ENCODE results near the genes TFPI2 and PON1.

GRCh38 chr7:93219344-93219792, 6.9 kb downstream of the HEPACAM2 start:
- PRO-cap: no peak
- RAMPAGE, long total RNA, 4 experiments: no peak in any of the 4 experiments

- PRO-cap: no peak
- RAMPAGE, long total RNA, 4 experiments: no peak in any of the 4 experiments
These were observed 289 bp downstream of the CALCR start for GRCh38 chr7:93574247-93574622.

DNA sequence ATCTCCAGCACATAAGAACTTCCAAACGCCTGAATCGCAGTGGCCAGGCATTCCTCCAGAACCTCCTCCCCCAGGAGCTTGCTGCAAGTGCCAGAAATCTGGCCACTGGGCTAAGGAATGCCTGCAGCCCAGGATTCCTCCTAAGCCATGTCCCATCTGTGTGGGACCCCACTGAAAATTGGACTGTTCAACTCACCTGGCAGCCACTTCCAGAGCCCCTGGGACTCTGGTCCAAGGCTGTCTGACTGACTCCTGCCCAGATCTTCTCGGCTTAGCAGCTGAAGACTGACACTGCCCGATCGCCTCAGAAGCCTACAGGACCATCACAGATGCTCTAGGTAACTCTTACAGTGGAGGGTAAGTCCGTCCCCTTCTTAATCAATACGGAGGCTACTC, 67.5 kb upstream of the CALCR start:
- PRO-cap: no peak
- RAMPAGE, long total RNA, 4 experiments: no peak in any of the 4 experiments

- PRO-cap: no peak
- RAMPAGE, long total RNA, 4 experiments: no peak in any of the 4 experiments
These were observed 124.3 kb downstream of the TFPI2 start for GRCh38 chr7:93766349-93766603.

DNA sequence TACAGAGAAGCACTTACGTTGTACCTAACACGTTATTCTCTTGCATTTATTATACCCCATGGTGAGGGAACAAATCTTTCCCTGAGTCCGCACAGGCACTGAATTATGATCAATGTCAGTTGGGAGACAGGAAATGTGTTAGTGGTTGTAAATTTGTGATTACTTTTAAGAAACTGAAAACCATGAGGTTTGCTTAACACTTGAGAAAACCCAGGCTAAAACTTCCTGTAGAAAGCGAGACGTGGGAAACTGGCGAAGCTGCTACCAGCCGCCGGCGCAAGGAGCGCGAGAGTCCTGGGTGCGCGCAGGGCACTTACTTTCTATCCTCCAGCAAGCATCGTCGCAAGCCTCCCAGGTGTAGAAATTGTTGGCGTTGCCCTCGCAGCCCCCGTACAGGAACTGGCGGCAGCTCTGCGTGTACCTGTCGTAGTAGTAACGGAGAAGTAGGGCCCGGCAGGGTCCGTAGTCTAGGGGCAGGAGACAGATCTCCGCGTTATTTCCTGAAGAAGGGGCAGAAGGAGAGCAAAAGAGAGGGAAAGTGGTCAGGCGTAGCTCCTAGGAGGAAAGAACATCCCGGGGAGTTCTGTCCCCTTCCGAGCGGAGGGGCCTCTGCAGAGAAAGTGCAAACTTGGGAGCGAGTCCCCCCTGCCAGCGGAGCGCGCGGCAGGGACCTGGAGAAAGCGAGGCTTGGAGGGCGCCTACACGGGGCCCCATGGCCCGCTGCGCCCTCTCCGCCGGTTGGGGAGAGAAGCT, 557 bp downstream of the TFPI2 start:
- PRO-cap: no peak
- RAMPAGE, long total RNA, 4 experiments: no peak in any of the 4 experiments

GRCh38 chr7:93890573-93891212, at the start of gene TFPI2:
TFPI2 (minus strand) TSS chr7:93890753.
- PRO-cap: unidirectional peak, minus-strand start at chr7:93890753
- RAMPAGE, long total RNA, 4 experiments: no peak in any of the 4 experiments

GRCh38 chr7:94197269-94197752, 193.2 kb upstream of the BET1 start:
- PRO-cap: no peak
- RAMPAGE, long total RNA, 4 experiments: no peak in any of the 4 experiments

DNA sequence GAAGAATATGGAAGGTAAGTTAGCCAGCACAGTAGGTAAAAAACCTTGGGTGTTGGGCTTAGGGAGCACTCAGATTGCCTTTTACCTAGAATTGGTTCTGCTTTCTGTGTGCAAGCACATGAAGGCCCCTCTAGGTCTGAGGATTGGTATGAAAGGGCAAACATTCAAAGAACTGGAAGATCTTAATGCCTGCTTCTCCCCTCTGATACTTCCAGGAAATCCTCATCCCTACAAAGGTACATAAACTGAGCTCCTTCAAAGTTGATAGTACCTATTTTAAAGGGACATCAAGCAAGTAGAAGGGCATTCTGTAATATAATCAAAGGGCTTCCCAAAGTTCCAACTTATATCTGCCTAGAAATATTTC, 146.6 kb upstream of the COL1A2 start:
- PRO-cap: no peak
- RAMPAGE, long total RNA, 4 experiments: no peak in any of the 4 experiments

- PRO-cap: no peak
- RAMPAGE, long total RNA, 4 experiments: no peak in any of the 4 experiments
These were observed 19.6 kb upstream of the COL1A2 start for GRCh38 chr7:94375030-94375526.

DNA sequence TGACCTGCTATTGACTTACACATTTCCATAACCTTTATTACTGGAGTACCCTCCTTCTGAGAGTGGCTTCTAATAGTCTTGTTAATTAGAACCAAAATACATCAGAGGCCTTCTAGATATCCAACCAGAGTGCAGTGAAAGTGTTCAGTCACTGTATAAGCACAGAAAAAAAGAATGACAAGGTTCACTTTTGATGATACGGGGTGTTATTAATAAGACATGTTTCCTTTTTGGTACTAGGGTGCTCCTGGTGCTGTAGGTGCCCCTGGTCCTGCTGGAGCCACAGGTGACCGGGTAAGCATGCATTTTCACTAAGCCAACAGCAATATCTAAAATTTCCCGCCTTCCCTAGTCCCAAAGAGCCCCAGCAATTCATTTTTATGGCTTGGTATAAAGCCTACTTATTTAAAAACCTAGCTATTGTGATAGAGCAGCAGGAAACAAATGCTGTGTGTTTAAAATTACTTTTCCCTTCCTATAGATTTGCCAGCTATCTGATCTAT, 24.6 kb downstream of the COL1A2 start:
- PRO-cap: no peak
- RAMPAGE, long total RNA, 4 experiments: no peak in any of the 4 experiments

GRCh38 chr7:94422827-94423316, 28.2 kb downstream of the COL1A2 start:
- PRO-cap: no peak
- RAMPAGE, long total RNA, 4 experiments: no peak in any of the 4 experiments

DNA sequence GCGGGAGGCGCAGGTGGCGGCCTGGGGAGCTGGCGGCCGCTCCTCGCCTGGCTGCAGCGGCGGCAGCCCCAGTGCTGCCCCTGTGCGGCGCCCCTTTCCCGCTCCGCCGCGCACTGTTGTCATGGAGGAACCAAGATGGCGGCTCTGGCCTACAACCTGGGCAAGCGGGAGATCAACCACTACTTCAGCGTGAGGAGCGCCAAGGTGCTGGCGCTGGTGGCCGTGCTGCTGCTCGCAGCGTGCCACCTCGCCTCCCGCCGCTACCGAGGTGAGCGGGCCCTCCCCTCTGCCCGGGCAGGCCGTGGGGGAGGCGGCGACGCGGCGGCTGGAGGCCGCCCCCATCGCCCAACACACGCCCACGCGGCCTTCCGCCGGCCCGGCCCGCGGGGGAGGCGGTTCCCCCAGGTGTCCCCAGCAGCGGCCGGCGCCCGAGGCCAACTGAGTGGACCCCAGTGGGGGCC, 371 bp downstream of the CASD1 start:
- PRO-cap: bidirectional peak, plus-strand start at position 366 of the sequence, minus-strand start at position 262 of the sequence
- RAMPAGE, long total RNA, 4 experiments: start-site peak on the plus strand in 1 of 4 experiments, centred at position 234 of the sequence, 13 reads per replicate

GRCh38 chr7:94908767-94908976, 1.3 kb downstream of the PPP1R9A start:
- PRO-cap: no peak
- RAMPAGE, long total RNA, 4 experiments: no peak in any of the 4 experiments

DNA sequence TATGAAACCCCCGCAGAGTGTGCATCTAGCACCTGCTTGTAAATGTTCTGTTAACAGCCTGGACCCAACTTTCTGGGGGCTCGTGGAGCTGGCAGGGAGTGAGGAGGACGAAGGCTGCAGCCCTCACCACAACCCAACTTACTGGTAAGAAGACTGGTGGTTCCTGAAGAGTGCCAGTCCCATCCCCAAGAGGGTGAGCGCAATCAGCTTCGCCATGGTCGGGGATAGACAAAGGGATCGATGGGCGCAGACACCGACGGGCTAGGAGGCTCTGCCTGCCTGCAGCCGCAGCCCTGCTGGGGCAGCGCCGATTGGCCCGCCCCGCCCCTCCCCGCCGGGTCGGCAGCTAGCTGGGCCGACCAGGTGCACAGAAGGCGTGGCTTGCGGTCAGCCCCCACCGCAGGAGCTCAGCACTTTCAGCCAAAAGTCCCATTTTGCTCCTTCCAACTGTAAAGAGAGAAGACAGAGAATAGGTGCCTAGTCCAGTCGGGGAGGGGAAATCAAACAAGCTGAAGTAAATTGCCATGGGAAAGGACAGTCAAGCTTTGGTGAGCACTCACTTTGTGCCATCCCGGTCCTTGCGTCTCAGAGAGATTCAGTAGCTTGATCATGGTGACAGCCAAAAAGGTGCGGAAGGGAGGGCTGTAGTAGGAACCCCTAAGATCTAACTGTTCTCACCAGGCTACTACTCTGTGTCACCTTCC, at the start of gene PON1:
Gene PON1 (minus strand): TSS at position 273 of the 704 bp plus-strand sequence.
- PRO-cap: no peak
- RAMPAGE, long total RNA, 4 experiments: no peak in any of the 4 experiments

DNA sequence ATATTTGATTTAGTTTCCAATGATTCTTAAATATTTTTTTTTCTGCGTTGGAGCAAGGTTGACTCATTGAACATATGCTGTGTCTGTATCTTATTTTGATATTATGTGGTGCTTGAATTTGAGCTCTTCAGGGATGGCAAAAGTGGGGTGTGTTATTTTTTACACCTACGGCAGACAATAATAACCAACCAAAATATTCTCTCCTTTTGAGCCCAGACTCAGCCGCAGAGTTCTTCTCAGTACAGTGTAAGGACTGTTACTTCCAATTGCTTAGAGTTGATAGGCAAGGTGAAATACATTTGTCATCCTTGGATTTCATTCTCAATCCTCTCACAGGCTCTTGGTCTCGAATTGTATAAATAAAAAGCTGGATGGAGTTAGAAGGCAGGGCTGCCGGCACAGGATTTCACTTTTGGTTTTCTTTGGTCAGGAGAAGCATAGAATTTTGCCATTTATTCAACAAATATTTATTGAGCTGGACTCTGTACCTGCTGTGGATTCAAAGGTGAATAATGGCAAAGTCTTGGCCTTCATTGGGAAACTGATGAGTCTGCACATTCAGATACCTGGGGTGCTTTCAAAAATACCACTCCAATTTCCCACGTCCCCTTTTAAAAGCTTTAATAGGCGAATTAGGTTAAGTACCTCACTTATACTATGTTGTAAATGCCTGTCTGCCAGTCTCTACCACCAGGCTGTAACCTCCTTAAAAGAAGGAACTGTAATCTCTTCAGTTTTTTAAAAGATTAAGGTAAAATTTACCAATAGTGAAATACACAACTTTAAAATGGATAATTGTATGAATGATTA, 49.7 kb downstream of the PDK4 start:
- PRO-cap: no peak
- RAMPAGE, long total RNA, 4 experiments: no peak in any of the 4 experiments

DNA sequence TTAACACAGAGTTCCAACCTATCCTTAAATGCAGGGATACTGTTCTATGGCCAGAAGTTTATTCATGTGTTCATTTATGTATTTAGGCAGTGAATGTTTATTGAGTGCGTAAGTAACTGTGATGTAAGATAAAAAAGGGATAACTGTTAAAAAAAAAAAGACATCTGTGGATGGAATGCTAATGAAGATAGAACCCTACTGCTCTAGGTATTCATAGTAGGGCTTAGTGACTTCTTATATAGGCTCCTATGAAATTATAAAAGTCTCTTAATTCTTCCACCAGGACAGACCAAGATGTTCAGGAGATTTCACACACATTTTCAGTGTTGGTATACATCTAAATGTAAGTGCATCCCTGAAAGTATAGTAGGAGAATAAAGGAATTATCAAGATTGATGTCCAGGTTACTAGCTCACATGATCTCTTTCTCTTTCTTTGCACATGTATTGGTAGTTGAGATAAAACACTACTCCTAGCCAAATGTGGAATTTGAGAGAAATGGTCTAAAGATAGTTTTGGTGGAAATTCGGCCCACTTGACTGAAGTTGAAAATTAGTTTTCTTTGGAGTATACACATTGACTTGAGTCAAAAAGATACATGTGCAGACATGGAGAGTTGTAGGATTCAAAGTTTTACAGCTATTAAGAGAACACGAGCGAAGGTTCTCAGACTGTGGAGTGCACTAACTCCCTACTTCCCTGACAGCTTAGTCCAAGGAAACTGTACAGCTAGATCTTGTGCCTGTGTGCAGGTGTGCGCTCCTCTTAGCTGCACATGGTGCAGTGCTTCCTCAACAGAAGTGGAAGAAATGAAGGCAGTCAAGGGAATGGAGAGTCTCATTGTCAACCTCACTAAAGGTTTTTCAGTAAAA, 14.0 kb downstream of the PDK4 start:
- PRO-cap: no peak
- RAMPAGE, long total RNA, 4 experiments: no peak in any of the 4 experiments

DNA sequence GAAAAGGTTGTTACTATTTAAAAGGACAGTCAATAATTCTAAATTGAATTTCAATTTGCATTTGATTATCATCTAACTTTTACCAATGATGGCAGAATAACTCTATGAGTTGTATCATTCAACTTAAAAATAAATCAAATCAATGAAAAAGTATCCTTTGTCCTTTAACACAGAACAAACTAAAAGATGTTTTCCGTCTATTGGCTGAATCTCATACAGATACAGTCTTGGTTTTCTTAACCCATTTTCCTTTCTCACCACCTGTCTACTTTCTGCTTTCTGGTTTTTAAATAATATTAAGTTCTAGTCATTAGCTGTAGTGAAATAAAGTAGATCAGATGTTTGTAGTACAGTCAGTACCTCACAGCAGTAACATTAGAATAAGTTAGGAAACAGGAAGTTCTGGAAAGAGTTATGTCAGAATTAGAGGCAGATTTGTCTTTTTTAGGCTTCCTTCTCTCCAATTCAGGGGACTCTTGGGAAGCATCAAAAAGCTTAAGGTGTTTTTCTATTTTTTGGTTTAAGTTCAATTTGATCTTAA, 8.0 kb downstream of the PDK4 start:
- PRO-cap: no peak
- RAMPAGE, long total RNA, 4 experiments: no peak in any of the 4 experiments

- PRO-cap: no peak
- RAMPAGE, long total RNA, 4 experiments: no peak in any of the 4 experiments
These were observed 9.6 kb upstream of the PDK4 start for GRCh38 chr7:95606045-95606277.

DNA sequence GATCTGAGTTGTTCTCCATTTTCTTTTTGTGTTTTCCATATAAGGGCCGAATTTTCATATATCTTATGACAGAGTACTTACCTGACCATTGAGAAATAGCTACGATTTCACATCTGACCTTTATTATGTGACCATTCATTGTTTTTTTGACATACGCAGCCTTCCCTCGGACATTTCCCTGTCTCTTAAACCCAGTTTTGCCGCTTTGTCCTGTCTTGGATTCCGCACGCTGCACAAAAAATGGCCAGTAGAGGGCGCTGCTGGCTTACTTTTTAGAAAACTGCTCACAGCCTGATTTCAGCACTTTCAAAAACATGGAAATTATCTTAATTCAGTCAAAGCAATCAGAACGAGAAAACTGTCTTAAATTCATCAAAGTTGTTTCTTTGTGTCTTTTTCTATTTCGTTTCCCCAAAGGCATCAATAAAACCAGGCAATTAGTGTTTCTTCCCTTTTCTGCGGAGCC, 144.2 kb downstream of the DYNC1I1 start:
- PRO-cap: no peak
- RAMPAGE, long total RNA, 4 experiments: no peak in any of the 4 experiments

- PRO-cap: no peak
- RAMPAGE, long total RNA, 4 experiments: no peak in any of the 4 experiments
These were observed 185.2 kb downstream of the SLC25A13 start for GRCh38 chr7:96136399-96137323.